UCH-1 (cell line): ENCODE results near the gene URM1.

- RRBS, result 38% methylated on average over 5 of the region's 28 CpGs
Observed at GRCh38 chr9:128090866-128091961, 23.2 kb downstream of the SLC25A25 start.

GRCh38 chr9:128117872-128118295 lies 9.6 kb downstream of the PTGES2 start:
- RRBS, result 17% methylated on average over 5 of the region's 13 CpGs

DNA sequence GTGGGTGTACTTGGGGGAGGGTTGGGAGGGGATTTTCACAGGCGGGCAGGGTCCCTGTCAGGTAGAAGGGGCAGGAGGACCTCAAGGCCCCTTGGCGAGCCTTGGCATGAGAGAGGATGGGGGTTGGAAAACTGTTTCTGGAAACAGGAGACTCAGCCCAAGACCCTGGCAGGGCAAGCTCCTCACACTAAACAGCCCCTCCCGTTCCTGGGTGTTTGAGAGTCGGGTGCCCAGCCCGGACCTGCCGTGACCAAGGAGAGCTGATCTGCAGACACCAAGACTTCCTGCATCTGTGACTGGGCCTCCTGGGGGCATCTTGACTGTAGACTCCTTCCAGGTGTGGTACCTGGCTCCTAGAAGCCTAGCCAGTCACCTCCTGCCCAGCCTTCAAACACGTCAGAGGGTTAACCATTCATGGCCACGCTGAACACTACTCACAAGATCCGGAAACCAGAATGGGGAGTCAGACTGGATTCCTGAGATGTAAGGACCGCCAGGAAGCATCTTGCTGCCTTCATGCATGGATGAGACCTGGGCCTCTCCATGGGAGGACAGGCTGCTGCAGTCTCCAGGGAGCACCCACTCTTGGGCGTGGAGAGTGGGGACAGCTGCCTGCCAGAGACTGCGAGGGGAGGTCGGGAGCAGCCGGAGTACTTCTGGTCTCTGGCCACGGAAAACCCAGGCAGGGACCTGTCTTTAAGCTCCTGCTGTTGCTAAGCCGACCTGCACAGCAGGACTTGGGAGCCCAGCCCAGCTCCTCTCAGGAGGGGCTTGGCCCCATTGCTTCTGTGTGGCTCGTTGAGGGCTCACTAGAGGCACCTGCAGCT lies 3.7 kb upstream of the LCN2 start:
- RRBS, result no CpG with 5 or more reads among the region's 17 CpGs

DNA sequence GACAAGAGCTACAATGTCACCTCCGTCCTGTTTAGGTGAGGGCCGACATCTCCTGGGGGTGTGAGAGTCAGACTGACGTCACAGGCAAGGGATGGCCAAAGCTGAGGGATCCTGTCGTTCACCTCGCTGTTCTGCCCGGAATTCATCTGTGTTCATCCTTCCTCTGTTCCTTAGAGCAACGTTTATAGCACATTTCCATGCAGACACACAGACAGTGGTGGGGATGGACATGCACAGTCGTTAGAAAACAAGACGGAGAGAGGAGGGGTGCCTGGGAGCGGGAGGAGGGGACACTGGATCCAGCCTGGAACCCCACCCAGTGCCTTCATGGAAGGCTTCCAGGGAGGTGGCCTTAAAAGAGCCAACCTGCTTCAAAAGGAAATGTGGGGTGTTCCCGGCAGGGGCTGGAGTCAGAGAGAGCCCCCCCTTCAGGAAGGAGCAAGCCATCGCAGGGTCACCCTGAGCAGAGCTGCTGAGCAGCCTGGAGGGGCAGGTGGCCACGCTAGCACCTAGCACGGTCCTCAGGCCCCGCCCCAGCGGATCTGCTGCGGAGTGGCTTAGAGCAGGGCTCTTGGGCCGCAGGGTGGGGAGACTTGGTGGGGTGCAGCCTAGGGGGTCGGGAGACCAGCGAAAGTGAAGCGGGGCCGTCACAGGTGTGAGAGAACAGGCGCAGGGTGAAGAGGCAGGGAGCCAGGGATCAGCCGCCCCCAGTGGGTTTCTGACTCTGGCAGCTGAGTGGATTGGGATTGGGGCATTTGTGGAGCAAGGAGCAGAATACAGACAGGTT lies 1.3 kb downstream of the LCN2 start:
- RRBS, result no CpG with 5 or more reads among the region's 24 CpGs

- RRBS, result 5% methylated on average over 8 of the region's 24 CpGs
Observed at GRCh38 chr9:128160754-128161787, 1.0 kb downstream of the BBLN start.

DNA sequence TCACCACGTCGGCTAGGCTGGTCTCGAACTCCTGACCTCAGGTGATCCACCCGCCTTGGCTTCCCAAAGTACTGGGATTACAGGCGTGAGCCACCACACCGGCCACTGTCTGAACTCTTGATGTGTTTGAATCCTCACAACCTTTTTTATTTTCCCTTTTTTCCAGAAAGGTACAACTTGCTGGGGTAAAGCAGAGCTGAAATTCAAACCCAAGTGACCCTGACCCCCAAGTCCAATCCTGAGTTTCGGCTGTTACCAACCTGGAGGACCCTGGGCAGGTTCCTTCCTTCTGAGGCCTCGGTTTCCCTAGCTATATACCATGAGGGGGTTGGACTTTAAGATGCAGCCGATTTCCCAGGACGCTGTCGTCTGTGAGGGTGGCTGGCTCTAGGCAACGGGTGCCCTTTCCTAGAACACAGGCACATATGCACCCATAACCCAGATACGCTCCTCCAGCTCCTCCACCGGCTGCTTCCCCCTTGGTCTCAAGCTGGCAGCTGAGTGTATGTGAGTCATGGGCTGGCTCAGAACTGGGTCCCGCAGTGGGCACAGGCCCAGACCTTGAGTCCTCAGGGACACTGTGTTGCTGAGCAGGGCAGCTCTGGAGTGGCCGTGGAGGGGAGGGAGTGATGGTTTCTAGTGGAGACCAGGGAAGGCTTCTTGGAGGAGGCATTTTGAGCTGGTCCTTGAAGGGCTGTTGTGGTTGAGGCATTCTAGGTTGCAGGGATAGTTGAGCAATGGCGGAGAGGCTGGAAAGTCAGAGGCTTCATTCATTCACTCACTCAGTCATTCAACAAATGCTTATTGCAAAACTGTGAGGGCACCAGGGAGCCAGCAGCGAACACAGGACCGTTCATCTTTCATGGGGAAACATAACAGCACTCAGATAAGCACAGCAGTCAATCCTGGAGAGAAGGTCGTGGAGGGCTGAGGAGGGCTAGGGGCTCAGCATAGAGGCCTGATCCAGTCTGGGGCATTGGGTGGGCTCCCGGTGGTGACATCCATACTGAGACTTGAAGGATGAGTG lies 2.1 kb downstream of the BBLN start:
- RRBS, result no CpG with 5 or more reads among the region's 21 CpGs

- RRBS, result no CpG with 5 or more reads among the region's 13 CpGs
Observed at GRCh38 chr9:128288379-128289172, 12.5 kb downstream of the SWI5 start.

DNA sequence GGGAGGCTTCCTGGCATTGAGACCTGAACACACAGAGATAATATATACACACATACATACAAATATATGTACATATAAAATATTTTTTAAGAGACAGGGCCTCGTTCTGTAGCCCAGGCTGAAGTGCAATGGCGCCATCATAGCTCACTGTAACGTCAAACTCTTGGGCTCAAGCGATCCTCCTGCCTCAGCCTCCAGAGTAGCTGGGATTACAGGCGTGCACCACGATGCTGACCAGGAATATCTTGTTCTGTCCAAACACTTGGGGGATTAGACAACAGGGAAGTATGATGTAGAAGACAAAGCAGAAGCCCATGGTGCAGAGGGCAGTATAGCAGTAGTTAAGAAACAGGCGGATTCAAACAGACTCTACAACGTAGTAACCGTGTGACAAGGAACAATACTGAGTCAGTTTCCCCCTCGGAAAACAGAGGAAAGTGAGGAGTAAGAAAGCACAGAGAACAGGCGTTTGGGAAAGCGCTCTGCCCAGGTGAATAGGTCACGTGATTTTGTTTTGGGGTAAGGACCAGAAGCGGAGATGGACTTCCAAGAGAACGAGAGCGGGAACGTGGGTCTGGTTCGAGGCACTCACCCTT lies 441 bp downstream of the TRUB2 start:
- RRBS, result no CpG with 5 or more reads among the region's 18 CpGs

- RRBS, result no CpG with 5 or more reads among the region's 8 CpGs
Observed at GRCh38 chr9:128342999-128343556, 2.8 kb downstream of the SLC27A4 start.

- RRBS, result 92% methylated on average over 4 of the region's 27 CpGs
Observed at GRCh38 chr9:128352881-128353706, 12.8 kb downstream of the SLC27A4 start.

DNA sequence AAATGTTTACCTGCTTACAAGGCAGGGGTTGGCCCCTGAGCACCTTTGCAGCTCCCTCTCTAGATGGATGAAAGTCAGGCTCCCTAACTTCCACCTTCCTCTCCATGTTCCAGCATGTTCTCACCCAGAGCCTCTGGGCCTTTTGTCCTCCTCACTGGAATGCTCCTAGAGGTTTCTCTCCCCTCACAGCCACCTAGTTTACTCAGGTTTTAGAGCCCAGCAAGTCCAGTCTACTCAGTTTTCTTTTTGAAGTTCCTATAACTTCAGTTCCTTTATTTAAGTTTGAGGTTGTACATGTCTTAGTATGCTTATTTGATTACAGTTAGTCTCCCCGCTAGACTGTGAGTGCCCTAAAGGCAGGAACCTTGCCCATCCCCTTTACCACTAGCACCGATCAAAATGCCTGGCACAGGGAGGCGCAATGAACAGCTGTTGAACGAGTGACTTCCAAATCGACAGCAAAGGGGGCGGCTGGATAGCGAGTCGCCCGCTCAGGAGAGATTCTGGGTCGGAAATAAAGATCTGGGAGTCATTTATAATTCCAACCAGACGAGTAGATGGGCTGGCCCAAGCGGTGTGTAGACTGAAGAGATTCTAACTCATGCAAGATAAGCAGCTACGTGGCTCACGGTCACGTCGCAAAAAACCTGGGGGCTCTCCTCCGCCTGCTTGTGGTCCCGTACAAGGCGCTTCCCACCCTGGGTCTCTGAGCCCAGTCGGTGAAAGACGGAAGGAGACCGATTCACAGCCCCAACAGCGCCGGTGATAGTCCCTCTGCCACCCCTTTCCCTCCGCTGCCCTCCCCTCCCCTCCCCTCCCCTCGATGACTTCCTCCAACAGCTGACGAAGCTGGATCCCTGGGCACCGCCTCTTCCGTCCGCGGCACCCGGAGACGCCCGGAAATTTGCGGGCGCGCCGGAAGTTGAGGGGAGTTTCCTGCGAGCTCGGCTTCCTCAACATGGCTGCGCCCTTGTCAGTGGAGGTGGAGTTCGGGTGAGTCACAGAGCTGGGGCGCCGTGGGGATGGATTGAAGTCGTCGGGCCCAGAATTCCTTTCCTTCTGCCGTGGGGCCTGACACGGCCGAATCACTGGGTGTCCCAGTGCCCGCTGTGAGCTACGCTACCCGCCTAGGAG lies at the start of gene URM1:
TSS of gene URM1 (plus strand) at position 952 of the 1,134 bp plus-strand sequence.
- RRBS, result no CpG with 5 or more reads among the region's 52 CpGs

DNA sequence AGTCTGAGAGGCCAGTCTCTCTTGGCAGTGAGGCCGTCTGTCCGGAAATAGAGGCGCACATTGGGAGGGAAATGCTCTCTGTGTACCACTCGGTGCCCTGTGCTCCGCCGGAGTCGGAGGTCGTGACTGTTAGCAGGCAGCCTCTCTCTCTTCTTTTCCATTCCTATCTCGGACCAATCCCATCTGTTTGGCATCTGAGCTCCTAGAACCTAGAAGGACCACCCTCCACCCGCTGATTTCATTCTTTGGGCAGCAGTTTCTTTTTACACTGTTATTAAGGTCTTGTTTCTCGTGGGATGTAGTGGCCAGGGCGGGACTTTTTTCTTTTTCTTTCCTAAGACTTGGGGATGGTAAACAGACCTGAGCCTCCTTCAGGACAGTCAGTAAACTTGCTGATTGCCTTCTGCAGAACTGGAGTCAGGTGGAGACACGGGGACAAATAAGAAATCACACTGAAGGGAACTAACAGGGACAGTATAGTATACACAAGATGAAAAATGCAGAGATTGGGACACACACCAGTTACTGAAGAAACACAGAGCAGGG lies 456 bp downstream of the URM1 start:
- RRBS, result 3% methylated on average over 5 of the region's 13 CpGs

DNA sequence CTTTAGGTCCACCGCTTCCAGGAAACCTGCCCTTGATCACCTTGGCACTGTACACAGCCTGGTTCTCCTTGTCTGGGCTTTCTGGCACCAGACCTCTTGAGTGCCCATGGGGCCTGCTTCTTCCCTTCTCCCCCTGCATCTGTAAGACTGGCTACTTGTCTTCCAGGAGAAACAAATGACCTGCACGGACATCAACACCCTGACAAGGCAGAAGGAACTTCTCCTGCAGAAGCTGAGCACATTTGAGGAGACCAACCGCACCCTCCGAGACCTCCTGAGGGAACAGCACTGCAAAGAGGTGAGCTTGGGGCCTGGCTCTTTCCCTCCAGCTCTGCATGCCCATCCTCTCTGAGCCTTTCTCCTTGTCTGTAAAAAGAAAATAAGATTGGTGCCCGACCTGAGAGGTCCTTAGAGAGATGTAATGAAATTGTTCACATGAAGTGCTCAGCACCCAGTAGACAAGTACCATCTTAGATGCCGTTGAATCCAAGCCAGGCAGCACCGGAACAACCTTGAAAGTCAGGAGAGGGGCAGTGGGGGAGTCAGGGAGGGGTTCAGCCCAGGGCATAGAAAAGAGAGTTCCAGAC lies 17.7 kb downstream of the ODF2 start:
- RRBS, result no CpG with 5 or more reads among the region's 7 CpGs

DNA sequence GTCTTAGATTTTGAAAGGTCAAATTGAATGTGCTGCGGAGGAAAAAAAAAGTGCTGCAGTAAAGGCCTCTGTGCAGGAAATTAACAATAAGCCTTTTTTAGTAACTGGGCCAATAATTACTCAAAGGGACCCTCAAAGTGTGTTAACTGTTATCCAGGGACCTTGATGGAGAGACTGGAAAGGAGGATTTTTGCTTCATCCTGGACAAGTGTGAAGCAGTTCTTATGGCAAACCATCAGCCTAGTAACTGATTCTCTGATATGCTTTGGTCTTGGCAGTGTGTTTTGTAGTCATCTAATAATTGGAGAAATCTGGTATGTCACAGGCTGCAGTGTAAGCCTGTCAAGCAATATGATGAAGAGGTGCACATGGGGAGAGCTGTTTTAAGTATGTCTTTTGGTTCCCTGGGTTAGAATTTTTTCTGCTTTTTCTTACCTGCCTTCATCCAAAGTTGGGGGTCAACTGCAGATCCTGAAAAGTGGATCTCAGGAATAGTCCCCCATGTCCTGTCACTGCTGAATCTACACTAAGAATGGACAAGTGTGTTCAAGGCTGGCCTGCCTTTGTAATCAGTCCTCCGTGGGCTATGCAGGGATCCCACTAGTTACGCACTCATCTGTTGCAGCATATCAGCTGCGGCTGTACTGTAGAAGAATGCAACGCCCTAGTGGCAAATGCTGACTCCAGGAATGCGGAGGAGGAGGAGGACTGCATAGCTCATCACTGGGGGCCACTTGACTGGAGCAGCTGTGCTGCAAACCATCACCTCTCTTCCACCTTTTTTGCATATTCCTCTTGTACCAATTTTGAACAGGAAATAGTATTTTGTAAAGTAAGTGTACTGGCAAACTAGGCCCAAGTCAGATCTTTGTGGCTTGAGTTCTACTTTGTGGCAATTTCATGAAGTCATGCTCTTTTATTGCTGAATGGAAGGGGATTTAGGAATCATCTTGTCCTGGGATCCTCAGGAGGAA lies 1.9 kb downstream of the SPTAN1 start:
- RRBS, result no CpG with 5 or more reads among the region's 6 CpGs

GRCh38 chr9:128558976-128559287 lies 6.5 kb downstream of the SPTAN1 start:
- RRBS, result no CpG with 5 or more reads among the region's 2 CpGs

DNA sequence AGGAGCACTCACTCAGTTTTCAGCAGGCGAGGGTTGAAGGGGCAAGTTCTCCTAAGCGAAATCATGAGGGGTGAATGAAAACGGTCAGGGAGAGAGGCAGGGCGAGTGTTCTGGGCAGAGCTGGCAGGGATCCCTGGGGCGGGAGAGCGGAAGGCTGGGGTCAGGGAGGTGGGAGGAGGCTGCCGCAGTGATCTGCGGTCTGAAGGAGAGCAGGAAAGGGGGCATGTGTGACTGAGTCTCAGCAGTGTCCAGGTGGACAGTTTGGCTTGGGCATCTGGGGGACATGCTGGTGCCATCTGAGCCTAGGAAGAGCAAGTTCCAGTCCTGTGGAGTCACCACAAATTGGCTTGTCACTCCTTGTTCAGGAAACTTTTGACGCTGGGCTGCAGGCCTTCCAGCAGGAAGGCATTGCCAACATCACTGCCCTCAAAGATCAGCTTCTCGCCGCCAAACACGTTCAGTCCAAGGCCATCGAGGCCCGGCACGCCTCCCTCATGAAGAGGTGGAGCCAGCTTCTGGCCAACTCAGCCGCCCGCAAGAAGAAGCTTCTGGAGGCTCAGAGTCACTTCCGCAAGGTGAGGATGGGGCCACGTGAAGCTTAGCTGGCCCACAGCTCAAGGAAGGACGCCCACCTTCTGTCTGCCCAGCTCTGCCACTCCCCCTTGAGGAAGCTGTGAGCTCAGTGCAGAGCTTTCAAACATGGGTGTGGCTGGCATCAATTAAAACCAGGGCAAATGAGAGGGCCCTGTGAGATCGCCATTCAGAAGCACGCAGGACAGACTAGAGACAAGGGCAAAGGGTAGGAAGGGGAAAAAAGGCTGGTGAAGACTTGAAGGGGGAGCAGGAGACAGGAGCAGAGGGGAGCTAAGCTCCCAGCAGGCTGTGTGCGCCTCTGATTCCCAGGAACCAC lies 31.0 kb downstream of the DYNC2I2 start:
- RRBS, result no CpG with 5 or more reads among the region's 23 CpGs

DNA sequence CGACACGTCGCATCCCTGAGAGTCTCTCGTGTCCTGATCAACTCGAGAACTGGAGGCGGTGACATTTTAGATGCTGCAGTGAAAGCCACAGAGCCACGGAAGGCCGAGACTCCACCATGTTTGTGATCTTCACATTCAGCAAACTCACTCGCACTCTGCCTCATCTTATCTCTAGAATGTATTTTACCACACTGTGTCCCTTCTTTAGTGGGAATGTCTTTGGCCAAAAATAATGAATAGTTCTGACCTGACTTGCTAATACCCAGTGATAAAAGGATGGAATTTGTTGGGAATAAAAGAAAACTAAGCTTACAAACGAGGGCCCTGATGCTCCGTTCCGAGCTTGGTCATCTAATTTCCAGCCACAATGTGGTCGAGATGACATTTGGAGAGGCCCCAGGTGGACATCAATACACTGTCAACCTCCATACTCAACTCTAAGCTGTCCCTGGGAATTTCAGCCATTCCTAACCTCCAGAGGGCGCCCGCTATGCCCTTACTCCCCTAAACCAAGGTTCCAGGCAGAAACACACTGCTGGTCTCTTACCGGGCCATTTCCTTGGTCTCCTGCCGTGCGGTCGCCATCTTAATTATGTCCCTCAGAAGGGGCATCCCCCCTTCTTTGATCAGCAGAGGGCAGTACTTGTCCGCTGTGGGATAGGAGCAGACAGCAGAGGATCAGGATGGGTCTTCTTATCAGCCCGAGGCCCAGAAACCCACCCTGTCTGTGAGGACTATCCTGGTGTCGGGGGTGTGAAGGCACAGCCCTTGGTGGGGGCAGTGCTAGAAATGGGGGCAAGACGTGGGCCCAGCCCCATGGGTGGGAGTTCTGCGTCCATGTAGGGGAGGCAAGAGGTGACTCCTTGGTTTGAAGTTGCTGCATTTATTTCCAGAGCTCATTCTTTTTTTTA lies 9.2 kb upstream of the ZDHHC12 start:
- RRBS, result no CpG with 5 or more reads among the region's 24 CpGs

DNA sequence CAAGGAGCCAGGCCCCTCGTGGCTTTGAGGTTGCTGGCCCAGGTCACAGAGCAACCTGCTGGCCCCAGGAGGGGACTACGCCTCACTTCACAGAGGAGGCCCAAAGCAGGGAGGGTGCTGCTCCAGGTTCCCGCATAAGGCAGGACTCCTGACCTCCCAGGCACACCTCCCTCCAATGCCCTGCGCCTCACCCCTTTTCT lies 18.1 kb downstream of the KYAT1 start:
- RRBS, result no CpG with 5 or more reads among the region's 4 CpGs

- RRBS, result no CpG with 5 or more reads among the region's 23 CpGs
Observed at GRCh38 chr9:128885655-128886454, 3.9 kb downstream of the LRRC8A start.